ENCODE measurements around the gene AKR1C1.

- PRO-cap = no peak
These were observed 498.8 kb upstream of the KLF6 start for GRCh38 chr10:4283613-4284347.

- PRO-cap = no peak
These were observed 176.1 kb upstream of the AKR1E2 start for GRCh38 chr10:4649933-4650338.

- PRO-cap = no peak
These were observed 154.6 kb upstream of the AKR1E2 start for GRCh38 chr10:4671236-4671891.

DNA sequence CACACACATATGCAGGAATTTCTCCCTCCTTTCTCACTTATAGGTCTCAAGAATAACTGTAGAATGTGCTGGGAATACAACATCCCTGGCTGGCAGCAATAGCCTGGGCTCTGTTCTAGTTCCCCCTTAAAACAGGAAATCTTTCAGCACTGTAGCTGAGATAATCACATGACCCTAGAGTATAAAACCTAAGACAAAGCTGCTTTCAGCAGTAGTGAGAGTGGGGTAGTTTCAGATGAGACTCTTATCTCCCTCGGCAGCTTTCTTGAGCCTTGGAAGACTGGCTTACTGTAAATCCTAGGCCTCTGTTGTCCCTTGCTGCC is 137.4 kb upstream of the AKR1E2 start:
- PRO-cap = no peak

DNA sequence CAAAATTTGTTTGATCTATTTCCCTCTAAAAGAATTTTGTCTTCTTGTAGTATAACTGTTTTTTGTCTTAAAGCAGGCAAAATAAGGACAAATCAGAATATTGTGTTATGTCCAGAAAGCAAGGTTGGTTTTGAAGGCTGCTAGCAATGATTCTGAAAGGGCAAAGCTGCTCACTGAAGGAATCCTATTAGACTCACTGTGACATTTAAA is 61.1 kb upstream of the AKR1C1 start:
- PRO-cap = no peak

GRCh38 chr10:4956886-4957222 is 6.4 kb upstream of the AKR1C1 start:
- PRO-cap = no peak

- PRO-cap = no peak
These were observed 6.0 kb upstream of the AKR1C1 start for GRCh38 chr10:4957297-4957496.

DNA sequence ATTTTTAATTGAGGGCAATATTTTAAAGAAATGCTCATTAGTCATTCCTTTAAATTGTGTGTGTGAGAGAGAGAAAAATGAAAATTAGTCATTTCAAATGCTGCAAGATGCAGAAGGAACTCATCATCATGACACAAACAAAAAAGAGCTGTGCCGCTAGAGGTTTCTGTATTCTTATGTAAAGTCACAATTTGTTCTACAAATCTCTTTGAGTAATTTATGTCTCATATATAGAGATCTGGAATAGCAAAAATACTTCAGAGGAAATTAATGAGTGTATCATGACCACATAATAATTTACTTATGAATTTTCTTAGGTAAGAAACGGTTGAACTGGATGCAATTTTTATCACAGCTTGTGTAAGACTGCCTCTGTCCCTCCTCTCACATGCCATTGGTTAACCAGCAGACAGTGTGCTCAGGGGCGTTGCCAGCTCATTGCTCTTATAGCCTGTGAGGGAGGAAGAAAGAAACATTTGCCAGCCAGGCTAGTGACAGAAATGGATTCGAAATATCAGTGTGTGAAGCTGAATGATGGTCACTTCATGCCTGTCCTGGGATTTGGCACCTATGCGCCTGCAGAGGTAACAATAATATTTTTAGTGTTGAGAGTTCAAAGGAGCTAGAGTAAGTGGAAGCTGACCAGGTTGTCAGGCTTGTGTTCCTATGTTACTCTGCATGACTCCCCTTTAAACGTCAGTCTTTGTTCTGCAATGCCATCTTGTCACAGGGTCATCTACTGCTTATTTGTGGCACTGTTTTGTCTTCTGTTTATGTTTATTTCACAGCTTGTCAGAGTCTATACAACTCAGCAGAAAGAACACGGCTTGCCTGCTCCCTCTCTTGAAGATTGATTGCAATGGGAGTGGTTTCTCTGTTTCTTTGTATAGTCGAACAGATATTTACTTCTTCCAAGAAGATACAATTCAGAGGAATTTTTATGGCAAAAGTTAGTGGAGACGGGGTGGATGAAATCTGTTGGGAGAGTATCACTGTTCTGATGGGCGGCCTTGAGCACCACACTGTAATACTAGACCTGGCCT is at the start of gene AKR1C1:
Gene AKR1C1, plus strand, starts transcription at position 471 of the 1,043 bp plus-strand sequence.
- PRO-cap = unidirectional peak, plus-strand start at position 473 of the sequence

GRCh38 chr10:4984780-4985471 is 18.7 kb downstream of the AKR1C2 start:
- PRO-cap = no peak

DNA sequence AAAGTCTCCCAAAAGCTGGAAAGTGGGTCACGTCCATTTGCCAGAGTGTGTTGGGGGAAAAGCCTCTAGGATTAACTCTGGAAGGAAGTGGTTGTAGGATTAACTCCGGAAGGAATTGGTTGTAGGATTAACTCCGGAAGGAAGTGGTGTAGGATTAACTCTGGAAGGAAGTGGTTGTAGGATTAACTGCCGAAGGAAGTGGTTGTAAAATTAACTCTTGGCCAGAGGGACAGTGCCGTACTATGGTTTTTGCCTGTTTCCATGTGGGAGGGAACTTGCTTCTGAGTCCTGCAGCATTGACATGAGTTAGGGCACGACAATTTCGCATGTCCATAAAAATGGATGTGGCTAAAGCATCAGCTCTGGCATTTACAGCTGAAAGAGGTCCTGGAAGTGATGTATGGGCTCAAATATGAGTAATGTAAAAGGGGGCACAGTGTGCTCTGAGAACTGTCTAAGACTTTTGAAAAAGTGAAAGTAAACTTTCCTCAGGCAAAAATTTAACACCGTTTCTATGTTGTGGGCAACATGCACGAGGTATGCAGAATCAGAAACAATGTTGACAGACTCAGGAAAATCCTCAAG is 37.6 kb upstream of the AKR1C2 start:
- PRO-cap = no peak

DNA sequence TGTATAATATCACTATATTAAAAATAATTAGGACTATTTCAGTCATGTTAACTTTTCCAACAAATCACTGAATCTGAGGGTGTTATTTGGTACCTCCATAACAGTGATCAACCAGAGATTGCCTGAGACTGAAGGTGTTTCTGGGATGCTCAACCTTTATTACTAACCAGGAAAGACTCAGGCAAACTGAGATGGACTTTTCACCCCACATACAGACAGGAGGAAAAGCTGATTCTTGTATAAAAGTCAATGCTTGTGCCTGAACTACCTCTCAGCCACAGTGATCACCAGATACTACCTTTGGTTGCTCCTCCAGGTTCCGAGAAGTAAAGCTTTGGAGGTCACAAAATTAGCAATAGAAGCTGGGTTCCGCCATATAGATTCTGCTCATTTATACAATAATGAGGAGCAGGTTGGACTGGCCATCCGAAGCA is 1.9 kb downstream of the AKR1C3 start:
- PRO-cap = no peak

DNA sequence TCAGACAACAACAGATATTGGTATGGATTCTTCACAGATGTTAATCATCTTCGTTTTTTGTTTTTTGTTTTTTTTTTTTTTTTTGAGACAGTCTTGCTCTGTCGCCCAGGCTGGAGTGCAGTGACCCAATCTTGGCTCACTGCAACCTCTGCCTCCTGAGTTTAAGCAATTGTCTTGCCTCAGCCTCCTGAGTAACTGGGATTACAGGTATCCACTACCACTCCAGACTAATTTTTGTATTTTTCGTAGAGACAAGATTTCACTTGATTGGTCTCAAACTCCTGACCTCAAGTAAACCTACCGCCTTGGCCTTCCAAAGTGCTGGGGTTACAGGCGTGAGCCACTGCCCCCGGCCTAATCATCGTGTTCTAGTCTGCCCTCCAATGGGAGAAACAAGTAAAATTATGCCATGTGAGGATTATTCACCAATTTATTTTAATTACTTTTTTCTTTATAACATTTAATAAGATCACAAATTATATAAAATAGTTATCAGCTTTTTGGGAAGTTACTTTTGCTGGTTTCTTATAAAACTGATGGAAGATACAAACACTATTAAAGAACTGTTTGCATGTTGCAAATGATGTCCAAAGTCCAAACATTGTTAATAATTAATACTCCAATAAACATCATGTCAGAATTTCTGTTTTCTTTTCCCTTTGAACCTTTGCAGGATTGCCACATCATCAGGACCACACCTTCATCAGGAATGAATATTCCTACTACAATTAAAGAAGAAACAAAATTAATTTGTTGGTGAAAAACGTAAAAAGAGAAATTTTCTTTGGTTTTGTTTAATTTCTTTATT is 877 bp upstream of the AKR1C4 start:
- PRO-cap = no peak

DNA sequence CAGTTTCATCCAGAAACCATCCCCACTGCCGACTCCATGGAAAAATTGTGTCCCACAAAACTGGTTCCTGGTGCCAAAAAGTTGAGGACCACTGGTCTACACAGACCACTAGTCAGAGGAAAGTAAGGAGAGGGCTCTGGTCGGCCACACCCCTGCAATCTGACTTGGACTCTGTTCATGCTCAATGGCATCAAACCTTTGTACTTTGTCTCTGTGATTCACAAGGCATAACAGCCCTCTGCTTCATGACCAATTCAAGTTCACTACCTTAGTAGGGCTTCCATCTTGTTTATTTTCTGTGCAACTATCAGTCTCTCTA is 1.8 kb downstream of the TUBAL3 start:
- PRO-cap = no peak

GRCh38 chr10:5404309-5404653 is 347 bp downstream of the TUBAL3 start:
- PRO-cap = no peak

- PRO-cap = no peak
These were observed 19.6 kb downstream of the CALML3 start for GRCh38 chr10:5544329-5544868.

- PRO-cap = no peak
These were observed 41.9 kb downstream of the CALML3 start for GRCh38 chr10:5566547-5567128.

- PRO-cap = no peak
These were observed 58.9 kb downstream of the CALML3 start for GRCh38 chr10:5583512-5584303.

- PRO-cap = no peak
These were observed 57.3 kb downstream of the ASB13 start for GRCh38 chr10:5609145-5609539.

DNA sequence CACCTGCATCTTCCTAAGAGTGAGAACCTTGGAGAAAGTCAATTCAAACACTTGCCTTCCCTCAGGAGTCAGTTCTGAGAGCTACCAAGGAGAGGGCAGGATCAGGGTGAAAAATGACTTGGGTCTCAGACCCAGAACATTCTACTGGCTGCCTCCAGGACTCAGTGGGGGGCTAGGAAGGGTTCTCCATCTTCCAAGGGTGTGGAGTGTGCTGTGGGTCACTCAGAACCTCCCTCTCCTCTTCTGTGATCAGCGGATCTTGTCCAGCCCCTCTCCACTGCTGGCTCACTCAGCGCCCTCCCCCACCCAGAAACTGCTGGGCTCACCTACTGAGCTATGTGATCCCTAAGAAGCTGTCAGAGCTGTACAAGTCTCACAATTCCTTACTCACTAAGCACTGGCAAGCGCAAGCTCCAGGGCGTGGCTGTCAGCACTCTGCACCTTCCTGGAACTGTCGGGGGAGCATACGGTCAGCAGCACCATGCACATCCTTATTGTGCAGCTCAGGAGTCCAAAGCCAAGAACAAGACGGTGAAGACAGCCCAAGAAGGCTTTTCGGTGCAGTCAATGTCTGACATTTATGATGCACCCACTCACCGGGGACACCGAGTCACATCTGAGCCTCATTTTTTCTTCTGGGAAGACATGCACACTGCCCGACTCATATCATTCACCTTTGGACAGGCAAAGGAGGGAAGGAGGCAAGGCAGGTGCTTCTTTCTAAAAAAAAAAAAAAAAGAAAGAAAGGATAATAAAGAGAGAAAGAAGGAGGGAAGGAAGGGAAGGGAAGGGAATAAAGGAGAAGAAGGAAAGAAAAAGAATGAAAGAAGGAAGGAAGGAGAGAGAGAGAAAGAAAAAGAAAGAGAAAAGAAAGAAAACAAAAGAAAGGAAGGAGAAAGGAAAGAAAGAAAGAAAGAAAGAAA is 56.4 kb downstream of the ASB13 start:
- PRO-cap = no peak

GRCh38 chr10:5643354-5643675 is 23.1 kb downstream of the ASB13 start:
- PRO-cap = no peak